ENCODE measurements around a stretch of chr1.

- PRO-cap, 8 experiments, result no peak in any of the 8 experiments
Observed at GRCh38 chr1:161821009-161821211, 54.8 kb downstream of the ATF6 start.

GRCh38 chr1:161825959-161826535 lies 59.9 kb downstream of the ATF6 start:
- PRO-cap, 8 experiments, result no peak in any of the 8 experiments

DNA sequence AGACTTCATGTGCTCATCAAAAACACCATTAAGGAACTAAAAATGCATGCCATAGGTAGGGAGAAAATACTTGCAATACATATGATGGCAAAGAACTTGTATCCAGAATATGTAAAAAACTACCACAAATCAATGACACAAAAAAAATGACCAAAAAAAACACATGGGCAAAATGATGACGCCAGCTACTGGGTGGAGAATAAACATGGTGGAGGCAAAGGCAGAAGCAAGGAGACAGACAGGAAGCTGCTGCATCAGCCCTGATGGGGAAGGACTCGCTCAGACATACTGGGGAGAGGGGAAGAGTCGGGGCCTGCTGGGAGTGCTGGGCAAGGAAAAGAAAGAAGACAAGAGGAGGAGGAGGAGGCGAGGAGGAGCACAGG lies 24.4 kb downstream of the OLFML2B start:
- PRO-cap, 8 experiments, result no peak in any of the 8 experiments

DNA sequence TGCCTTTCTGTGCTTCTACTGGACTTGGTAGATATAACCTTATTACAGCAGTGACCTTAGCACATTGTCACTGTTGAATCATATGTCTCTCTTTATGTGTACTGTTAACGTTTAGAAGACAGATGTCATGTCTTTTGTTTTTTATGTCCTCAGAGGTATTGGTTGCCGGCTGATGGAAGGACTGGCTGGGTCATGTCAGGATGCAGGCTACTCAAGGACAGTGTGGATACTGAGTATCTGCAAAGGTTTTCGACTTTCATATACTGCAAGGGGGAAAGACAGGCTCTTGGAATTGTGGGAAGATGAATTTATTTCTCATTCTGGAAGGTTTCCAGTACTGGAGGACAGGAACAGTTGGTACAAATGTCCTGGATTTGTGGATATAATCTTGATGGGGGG lies 65.6 kb downstream of the NOS1AP start:
- PRO-cap, 8 experiments, result no peak in any of the 8 experiments

DNA sequence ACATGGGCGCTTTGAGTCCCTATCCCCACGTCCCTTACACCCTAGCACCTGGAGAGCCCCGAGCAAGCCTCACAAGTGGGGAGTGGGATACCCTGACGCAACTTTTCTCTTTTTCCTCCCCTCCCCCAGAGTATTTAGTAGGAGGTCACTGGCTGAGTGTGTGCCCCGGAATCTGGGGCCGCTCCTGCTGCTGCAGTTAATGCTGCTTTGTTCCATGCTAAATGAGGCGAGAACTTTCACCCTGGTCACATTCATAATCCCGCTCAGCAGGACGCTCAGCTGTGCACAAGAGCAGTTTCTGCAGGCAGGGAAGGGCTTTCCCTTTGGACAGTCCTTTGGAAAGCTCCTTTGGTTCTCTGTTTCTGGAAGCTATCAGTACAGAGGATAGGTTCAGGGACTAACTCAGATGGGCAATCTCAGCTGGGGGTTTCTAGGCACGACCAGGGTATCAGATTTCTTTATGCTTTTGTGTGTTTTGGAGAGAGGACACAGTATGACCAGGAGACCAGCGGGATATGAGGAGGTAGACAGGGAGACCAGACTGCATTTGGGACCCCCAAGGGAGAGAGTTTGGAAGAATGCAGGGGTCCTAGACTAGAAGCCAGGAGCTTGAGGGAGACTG lies 75.9 kb downstream of the NOS1AP start:
- PRO-cap, 8 experiments, result no peak in any of the 8 experiments

- PRO-cap, 8 experiments, result no peak in any of the 8 experiments
Observed at GRCh38 chr1:162360383-162360785, 16.3 kb downstream of the SPATA46 start.

DNA sequence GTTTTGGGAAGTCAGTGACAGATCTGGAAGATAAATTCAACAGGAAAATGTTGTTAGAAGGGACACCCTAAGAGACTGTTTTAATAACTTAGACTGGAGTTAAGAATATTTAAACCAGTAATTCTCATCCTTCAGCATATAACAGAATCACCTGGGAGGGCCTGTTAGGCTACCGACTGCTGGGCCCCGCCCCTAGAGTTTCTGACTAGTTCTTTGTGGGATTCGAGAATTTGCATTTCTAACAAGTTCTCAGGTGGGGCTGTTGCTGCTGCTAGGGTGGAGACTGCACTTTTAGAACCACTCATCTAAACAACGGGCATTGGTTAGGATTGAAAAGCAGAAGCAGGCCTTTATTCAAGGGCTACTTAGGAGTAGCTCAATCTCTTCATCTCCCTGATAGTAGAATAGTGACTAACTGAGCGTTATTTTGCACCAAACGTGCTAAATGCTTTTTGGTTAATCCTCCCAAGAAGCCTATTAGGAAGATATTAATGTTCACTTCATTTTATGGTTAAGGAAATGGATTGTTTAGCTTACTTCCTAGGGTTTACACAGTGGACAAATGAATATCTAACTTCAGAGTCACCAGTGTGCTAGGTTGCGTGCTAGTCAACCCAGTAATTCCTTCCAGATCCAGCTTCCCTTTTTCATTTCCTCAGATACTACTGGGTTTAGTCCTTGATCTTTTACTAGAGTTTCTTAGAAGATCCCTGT lies 31.1 kb upstream of the UAP1 start:
- PRO-cap, 8 experiments, result no peak in any of the 8 experiments

DNA sequence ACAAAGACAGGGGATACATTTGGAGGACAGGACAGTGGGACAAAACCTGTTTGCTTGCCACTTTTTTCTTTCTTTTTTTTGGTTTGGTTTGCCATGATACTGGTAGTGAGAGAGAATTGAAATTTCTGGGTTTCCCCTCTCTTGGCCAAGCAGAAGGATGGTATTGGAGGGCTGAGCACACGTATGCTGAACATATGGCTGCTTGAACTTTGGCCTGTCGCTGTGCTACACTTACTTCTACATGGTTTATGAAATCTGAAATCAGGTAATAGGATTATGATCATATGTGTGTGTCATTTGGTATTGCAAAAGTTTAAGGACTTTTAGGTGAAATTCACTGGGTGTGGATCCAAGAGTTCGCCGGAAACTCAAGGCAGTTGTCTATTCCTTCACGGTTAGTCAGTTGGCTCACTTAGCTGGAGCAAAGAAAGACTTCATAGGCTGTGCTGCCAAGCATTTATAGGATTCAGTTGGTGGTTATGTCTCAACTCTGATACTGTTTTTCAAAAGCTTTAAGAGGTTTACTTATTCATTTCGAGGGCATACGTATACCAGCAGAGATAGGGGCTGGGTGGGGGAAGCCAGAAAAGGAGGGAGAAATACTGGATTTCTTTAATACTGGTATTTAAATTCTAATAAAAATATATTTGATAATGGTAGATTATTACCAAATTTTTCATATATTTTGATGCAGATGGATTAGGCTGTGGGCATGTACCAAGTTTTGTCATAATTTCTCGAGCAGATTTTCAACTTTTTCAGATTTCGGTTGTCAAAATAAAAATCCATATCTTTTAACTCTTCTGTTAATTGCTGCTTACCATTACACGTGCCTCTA lies 1.0 kb downstream of the UAP1 start:
- PRO-cap, 8 experiments, result peak in 1 of 8 experiments; most common plus-strand start position 332 of the sequence (in 1)

- PRO-cap, 8 experiments, result no peak in any of the 8 experiments
Observed at GRCh38 chr1:162587383-162587880, 25.9 kb downstream of the UAP1 start.

DNA sequence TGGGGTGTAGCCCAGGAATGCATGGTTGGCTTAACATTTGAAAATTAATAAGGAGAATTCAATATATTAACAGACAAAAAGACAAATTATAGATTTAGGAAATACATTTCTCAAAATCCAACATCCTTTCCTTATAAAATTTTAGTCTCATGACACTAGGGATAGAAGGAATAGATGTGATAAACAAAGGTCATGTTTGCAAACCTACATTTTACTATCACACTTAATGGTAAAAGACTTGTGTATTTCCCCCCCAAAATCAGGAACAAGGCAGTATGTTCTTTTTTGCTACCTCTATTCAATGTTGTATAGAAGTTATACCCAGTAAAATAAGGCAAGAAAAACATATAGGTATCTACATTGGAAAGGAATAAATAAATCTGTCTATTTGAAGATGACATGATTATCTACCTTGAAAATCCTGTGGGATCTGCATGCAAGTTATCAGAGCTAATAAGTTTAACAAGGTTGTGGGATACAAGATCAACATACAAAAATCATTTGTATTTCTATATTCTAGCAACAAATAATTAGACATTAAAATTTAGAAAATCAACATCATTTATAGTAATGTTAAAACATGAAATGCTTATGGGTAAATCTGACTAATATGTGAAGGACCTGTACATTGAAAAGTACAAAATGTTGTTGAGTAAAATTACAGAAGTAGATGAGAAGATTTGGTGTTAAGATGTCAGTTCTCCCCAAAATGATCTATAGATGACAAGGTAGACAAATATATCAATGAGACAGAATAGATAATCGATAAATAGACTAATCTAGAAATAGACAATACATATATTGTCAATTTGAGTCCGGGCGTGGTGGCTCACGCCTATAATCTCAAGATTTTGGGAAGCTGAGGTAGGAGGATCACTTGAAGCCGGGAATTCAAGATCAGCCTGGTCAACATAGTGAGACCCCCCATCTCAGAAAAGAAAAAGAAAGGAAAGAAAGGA lies 22.1 kb upstream of the DDR2 start:
- PRO-cap, 8 experiments, result no peak in any of the 8 experiments

DNA sequence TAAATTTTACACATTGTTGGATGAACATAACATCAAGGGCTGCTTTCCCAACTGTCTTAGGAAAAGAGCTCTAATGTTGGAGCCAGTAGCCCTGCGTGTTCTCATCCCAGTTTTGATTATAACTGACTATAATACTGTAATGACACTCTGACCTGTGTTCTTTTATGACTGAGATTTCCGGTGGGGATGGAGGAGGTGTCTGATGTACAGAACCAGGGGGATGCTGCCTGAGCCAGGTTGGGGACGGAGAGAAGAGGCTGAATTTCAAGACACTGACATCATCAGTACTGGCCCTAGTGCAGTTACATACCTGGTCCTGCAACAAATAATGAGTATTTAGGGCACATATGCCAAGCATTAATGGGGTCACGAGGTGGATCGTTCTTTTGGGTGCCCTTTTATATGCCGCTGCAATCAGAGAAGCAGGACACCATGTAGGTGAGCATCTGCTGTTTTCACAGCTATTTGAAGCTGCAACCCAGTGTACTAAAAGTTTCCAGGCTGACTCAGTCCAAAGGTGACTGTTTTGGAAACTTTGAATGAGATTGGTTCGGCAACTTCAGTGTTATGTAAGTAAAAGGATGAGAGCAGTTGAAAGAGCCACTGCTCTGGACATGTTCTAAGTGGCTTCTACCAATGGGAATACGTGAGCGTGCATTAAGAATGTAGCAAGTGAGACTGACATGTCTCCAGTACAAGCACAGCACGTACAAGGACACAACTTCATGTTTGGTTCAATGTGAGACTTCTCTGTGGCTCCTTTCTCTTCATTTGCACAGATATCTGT lies 55.4 kb downstream of the DDR2 start:
- PRO-cap, 8 experiments, result no peak in any of the 8 experiments

GRCh38 chr1:162704857-162705086 lies 72.5 kb downstream of the DDR2 start:
- PRO-cap, 8 experiments, result no peak in any of the 8 experiments

DNA sequence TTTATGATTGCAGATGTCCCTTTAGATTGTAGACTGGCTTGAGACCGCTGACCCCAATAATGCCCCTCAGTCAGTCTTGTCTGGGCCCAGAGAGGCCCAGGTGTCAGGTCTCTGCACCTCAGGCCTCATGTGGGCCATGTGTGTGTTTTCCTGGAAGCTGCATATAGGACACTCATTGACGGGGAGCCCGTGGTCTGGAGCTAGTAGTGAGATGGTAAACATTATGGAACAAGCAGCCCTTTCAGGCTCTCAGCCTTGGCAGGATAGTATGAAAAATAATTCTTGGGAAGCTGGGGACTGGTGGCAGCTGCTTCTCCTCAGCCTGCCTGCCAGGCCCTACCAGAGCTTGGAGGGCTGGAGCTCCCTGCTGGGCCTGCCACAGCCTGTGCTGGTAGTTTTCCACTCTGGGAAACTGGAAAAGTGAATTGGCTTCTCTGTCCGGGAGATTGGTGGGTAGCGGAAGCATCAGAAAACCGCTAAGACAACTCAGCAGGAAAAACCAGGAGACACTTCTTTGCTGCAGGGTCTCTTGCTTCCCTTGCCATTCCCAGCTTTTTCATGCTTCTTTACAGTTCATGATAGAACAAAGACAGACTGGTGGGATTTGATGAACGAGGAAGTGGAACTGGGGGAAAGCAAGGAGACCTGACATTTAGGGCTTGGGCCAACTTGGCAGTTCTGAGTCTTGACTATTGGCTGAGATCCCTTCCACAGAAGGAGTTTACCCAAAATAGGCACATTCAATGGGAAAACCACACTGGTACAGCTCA lies 57.7 kb upstream of the HSD17B7 start:
- PRO-cap, 8 experiments, result no peak in any of the 8 experiments

GRCh38 chr1:162741819-162742166 lies 48.7 kb upstream of the HSD17B7 start:
- PRO-cap, 8 experiments, result no peak in any of the 8 experiments

GRCh38 chr1:163231382-163231909 lies 28.7 kb upstream of the RGS5 start:
- PRO-cap, 8 experiments, result no peak in any of the 8 experiments

- PRO-cap, 8 experiments, result no peak in any of the 8 experiments
Observed at GRCh38 chr1:164564061-164564903, 5.3 kb downstream of the PBX1 start.

DNA sequence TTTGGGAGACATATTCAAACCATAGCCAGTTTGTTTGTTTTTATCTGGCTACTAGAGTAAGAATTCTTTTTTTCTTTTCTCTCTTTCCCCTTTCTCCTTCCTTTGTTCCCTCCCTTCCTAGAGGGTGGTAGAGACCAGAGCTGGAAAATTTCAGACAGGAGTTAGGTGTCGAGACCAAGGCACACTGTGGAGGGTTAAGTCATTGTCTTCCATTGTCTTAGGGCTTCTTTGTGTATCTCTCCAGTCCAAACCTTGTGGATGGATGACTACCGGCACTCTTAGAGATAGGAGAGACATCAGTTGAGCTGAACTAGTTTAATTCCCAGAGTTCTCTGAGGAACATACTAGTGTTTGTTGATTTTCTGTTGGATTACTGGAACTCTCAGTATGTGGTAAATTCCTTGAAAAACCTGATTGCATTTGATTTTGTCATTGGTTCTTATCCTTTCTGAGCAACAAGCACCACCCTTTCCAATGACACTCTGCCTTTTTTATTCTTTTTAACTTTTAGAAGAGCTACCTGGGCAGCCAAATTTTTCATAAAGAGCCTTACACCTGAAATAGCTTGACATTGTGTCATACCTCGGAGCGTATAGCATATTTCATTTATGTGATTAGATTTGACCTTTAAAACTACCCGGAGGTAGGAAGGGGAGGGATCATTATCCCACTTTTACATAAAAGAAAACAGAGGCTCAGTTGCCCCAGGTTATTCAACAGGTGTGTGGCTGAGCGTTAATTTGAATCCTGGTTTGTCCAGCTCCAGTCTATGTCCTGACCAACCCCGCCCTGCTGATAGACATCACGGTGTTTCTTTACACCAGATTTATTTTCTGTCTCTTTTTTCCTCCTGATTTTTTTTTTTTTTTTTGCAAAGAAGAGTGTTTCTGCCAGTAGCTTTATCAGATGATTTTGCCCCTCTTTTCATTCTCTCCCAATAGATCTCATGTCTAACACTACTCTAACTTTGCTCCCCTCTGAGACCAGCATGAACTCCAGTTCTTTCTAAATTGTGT lies 39.5 kb downstream of the PBX1 start:
- PRO-cap, 8 experiments, result no peak in any of the 8 experiments

GRCh38 chr1:164636388-164636694 lies 77.4 kb downstream of the PBX1 start:
- PRO-cap, 8 experiments, result no peak in any of the 8 experiments

DNA sequence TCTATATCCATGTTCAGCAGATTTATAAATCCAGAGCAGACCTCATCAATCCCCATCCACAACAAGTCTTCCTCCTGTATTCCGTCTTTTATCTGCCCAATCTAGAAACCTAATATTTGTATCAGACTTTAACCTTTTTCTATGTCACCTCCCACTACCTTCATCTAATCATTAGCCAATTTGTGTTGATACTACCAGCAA lies 135.5 kb downstream of the PBX1 start:
- PRO-cap, 8 experiments, result no peak in any of the 8 experiments

DNA sequence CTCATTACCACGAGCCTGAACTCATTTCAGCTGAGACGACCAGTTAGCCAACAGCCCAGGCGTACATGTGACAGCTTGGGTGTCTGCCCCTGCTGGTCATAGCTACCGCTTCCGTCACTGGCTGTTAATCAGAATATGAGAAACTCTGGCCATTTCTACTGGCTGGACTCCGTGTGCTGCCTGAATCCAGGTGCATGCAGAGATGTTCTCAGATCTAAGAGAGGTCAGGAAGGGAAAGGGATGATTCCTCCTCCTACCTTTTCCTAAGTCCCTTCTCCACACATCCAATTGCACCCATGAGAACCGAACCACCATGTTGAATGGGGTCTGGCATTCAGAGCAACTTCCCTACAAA lies 144.5 kb downstream of the PBX1 start:
- PRO-cap, 8 experiments, result no peak in any of the 8 experiments